ENCODE data around the genes OR51F2, OR52A1, HBB, OR51B5, TAF10, OR6A2 and RBMXL2.

GRCh38 chr11:4644355-4644679 is 535 bp downstream of the OR51E1 start:
- PRO-cap: no peak

- PRO-cap: no peak
Observed at GRCh38 chr11:4821118-4821407, at the start of gene OR51F2. Gene OR51F2 (plus strand): TSS chr11:4821321.

- PRO-cap: no peak
Observed at GRCh38 chr11:5154498-5155082, at the start of gene OR52A1. Gene OR52A1 (minus strand): TSS chr11:5154757.

GRCh38 chr11:5226769-5227193 is at the start of gene HBB:
Gene HBB (minus strand): TSS chr11:5227071.
- PRO-cap: no peak

- PRO-cap: no peak
Observed at GRCh38 chr11:5246704-5247916, 2.5 kb downstream of the HBG1 start.

GRCh38 chr11:5343389-5343711 is at the start of gene OR51B5:
Gene OR51B5 (minus strand): TSS chr11:5343524.
- PRO-cap: no peak

- PRO-cap: no peak
Observed at GRCh38 chr11:6200720-6201950, 2.1 kb downstream of the OR52W1 start.

DNA sequence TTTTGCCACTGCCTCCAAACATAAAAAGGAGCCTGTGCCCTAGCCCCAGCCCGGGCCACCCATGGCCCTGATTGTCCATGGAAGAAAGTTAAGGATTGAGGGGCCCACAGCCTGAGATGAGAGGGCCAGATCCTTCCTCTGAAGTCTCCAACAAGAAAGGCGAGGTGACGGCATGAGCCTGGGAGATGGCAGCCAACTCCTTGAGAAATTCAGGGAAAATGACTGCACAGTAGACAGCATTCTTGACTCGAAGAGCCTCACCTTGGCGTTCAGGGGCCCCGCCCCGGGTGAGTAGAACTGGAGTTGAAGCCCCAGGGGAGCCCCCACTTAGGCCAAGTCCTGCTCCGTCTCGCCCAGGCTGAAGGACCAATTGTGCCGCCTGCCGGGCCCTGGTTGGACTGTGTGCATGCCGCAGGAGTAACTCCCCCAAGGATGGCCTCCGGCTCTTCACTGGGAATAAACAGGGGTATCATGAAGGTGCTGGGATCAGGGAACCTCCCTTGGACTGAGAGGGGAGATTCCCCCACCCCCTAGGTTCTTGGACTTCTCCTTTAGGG is 6.1 kb downstream of the C11orf42 start:
- PRO-cap: no peak

DNA sequence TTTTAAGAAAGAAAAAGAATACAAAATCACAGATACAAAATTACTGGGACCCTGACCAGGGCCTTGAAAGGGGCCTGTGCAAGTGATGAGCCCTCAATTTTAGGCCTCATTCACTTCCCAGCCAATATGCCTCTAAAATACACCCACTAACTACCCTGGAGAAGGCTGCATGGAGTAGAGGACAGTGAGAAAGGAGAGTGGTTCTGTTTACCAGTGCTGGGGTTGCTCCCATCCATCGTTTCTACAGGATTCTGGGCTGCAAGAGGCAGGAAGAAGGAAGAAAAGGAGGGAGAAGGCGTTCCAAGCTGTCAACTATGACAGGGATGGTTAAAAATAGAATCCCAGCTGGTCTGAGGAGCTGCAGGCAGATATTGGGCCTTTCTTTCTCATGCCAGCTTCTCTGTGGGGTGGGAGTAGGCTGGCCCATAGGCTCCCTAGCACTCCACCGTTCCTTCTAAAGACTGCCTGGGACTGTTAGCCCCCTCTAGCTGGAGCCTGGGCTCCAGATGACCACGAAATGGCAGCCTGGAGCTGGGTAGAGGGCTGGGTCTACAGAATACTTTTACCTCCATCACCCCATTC is 13.5 kb downstream of the CCKBR start:
- PRO-cap: no peak

DNA sequence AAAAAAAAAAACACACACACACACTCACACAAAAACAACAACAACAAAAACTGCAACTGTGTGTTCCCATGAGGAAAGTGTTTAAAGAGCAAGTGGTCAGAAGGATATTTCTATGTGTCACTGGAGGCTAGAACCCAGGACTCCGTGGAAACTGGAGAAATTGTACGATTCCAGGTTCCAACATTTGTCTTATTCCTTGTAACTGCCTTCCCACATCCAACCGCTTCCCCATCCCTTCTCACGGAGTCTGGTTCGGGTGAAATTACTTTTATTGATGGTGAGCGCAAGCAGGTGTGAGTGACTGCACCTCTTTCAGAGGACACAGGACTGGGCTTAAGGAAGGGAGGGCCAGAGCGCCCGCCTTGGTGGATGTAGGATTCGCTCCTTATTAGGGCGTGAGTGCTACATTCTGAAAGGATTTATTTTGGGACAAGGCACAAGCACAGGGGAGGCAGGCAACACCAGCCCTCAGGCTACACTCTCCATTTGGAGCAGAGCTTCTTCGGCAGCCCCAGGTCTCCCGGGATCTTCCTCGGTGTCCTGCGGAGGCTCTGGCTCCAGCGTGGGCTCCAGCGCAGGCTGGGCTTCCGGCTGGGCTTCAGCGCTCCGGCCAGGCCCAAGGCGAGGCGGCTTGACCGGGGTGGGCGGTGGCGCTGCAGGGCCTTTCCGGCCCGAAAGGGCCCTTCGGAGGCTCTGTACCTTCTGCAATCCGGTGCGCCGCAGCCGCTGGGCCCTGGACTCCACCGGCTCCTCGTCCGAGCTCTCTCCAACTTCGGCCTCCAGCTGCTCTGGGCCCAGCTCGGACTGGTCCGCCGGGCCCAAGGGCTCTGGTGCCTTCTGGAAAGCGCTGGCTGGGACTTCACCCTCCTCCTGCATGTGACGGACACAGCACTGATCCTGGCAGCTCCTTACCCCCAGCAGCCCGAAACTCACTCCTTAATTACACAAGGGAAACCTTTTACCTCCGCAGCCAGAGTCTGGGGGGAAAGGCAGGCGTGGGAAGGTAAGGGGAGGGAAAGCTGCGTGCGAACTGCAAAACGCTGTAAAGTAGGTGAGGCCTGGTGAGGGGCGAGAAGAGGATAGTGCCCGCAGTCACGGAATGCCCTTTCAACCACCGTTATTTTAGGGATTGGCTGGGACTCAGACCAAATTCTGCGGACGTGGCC is 1.2 kb downstream of the CAVIN3 start:
- PRO-cap: bidirectional peak, plus-strand start at position 388 of the sequence, minus-strand start at position 326 of the sequence; bidirectional peak, plus-strand start at position 602 of the sequence, minus-strand start at position 600 of the sequence; unidirectional peak, minus-strand start at position 781 of the sequence

- PRO-cap: bidirectional peak, plus-strand start at chr11:6469337, minus-strand start at chr11:6469060
Observed at GRCh38 chr11:6468874-6469451, 4.8 kb downstream of the TRIM3 start.

DNA sequence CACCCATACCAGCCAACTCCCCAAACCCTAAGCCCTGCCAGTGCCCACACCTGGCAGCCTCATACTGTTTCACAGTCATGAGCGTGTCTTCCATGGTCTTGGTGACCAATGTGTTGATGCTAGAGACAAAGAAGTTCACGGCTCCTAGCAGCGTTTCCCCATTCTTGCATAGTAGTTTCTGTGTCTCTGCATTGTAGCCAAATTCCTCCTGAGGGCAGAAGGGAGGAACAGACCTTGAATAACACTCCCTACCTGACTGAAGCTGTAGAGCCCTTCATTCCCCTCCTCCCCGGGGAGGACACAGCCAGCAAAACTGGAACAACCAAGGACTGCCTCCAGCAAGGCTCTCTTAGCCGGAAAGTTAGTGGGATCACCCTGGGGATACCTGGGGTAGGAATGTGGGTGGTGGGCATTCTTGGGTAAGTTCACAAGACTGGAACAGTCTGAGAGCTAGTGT is 3.1 kb downstream of the ARFIP2 start:
- PRO-cap: no peak

- PRO-cap: no peak
Observed at GRCh38 chr11:6567041-6567540, 36.3 kb downstream of the RRP8 start.

GRCh38 chr11:6597947-6599149 is 5.1 kb downstream of the RRP8 start:
- PRO-cap: no peak

DNA sequence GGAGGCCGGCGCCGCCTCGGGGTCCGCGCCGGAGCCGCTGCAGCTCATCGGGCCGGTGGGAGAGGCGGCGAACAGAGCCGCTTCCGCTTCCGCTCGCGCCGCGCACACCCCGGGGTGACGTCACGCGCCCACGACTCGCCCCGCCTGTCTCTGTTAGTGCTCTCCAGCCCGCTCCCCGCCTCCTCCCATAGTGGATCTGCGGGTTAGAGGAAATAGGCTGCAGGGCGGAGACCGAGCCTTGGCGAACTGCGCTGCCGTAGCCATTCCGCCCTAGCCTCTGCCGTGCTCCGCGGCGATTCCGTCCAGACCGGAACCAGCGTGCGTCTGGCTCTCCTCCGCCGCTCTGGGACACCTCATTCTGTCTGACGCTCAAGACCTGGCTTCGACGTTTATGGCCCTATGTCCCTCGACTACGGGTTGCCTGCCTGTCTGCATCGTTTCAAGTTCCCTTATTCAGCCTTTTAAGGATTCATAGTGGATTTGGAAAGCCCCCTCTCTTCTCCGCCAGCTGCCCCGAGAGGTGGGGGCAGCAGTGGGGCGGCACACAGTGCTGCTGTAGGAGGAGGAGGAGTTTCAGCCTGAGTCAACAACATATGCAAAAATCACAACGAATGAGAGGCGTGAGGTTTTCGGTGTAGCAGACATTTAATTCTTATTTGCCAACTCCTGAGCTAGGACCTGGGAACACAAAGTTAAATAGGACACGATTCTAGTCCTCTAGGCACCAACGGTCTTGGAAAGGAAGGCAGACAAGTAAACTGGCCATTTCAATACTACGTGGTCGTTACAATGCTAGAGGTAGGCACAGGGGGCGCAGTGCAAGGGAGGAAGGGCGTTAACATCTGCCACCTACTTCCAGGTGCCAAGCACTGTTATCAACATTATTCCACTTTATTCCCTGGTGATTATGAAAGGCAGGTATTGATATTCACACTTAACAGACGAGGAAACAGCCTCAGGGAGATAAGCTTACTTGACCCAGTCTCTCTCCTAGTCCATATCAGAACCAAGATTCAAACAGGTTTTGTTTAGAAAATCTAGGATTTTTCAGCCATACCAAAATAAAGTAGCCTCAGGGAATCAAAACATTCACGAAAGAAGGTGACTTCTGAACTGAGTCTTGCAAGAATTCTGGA is at the start of gene TAF10:
TAF10 (minus strand) TSS at position 75 of the 1,136 bp plus-strand sequence.
- PRO-cap: bidirectional peak, plus-strand start at position 188 of the sequence, minus-strand start at position 49 of the sequence; bidirectional peak, plus-strand start at position 937 of the sequence, minus-strand start at position 760 of the sequence

DNA sequence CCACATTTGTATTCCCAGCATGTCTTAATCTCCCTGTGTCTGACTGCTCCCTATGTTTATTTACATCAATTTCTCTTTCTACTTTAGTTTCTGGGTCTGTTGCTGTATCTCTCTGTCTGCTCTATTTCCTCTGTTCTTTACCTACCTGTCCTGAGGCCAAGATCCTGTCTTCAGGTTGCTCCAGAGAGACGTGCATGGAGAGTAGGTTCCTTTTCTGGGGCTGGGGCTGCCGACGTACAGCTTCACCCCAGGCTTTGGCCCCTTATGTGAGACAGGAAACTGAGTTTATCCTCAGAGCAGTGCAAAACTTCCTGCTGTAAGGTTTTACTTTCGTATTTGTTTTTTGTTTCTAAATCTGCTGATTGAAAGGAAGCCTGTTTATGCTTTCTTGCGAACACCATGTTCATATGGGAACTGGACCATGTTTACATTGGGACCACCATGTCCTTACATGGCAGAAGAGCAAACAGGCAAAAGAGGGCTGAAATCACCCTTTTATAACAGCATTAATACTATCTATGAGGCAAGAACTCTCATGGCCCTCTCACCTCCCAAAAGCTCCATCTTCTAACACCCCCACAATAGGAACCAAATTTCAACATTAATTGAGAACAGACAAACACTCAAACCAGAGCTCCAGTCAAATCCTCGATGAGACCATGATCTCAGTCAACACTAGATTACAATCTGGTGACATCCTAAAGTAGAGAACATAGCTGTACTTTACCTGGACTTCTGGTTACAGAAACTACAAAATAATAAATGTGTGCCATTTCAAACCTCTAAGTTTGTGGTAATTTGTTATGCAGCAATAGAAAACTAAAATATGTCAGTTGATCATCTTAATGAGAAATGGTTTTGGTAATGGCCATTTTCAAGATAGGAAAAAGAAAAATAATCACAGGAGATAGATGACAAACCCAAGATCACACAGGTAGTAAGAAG is 25.3 kb downstream of the OR2AG2 start:
- PRO-cap: no peak

GRCh38 chr11:6799681-6800100 is at the start of gene OR6A2:
Gene OR6A2 (minus strand): TSS chr11:6799689.
- PRO-cap: no peak

DNA sequence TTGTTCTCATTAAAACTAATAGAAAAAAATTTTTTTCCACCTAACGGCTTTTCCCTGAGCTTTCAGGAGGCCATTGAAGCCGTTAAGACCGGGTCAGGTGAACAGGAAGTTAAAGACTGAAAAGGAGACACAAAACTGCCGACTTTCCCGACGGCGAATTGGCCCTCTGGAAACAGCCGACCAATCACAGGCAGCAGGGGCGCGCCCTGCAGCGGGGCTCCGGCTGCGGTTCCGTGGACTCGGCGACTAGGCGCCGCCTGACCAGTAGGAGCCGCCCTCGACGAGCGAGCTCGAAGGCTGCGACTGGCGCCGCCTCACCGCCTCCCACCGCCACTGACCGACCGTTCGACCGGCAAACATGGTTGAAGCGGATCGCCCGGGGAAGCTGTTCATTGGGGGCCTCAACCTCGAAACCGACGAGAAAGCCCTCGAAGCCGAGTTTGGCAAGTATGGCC is at the start of gene RBMXL2:
RBMXL2 (plus strand) TSS at position 236 of the 455 bp plus-strand sequence.
- PRO-cap: no peak

GRCh38 chr11:7511277-7511774 is 2.5 kb upstream of the PPFIBP2 start:
- PRO-cap: no peak

DNA sequence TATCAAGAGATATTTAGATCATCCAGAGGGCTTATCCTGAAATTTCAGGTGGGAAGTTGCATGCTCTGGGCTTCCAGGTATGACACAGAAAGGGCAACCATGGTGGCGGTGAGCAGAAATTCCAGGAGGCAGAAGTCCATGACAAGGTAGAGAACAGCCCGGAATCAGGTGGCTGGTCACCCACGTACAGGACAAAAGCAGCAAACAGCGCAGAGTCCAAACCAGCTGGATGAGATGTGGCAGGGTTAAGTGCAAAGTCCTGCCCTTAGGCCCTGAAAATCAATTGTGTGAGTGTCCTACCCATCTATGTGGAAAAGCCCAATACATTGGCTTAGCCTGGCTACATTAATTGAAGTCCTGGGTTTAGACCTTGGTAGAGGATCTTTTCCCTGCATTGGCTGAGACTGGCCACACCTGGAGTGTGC is 11.6 kb downstream of the PPFIBP2 start:
- PRO-cap: no peak